Panc1 (cell line): Measurements from ENCODE around the genes PURB and CCM2.

DNA sequence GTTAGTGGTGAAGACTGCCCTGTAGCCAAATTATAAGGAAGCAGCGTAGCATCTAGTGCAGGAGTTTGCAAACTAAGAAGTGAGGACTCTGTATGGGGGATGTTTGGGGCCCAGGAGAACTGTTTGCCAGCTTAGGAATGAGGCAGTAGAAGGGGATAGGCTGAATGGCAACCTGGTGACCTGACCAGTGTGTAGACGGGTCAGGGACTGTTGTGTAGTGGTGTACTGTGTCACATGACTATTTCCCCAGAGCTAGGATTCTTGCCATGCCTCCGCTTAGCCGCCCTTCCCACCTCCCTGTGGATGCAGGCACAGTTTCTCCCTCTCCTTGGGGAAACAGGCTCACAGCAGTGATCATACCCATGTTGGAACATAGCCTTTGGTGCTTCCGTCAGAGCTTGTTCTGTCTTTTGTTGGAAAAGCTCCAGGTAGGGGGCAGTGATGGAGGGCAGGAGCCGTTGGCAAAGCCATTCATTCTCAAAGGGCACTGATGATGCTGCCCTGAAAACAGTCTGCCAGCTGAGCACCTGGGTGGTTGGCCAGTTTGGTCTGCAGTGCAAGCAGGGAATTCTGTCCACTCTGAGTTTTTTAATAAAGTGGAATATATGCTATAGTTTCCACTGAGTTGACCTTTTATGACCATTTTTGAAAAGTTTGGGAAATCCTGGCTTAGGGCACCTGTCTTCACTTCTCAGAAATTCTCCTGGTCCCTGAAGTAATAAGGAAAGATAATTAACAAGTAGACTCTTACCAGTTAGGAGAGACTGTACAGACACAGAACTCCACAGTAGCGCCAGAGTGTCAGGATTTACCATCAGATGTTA is 44.4 kb downstream of the OGDH start:
- RRBS, 2 experiments = no CpG with 5 or more reads among the region's 7 CpGs

DNA sequence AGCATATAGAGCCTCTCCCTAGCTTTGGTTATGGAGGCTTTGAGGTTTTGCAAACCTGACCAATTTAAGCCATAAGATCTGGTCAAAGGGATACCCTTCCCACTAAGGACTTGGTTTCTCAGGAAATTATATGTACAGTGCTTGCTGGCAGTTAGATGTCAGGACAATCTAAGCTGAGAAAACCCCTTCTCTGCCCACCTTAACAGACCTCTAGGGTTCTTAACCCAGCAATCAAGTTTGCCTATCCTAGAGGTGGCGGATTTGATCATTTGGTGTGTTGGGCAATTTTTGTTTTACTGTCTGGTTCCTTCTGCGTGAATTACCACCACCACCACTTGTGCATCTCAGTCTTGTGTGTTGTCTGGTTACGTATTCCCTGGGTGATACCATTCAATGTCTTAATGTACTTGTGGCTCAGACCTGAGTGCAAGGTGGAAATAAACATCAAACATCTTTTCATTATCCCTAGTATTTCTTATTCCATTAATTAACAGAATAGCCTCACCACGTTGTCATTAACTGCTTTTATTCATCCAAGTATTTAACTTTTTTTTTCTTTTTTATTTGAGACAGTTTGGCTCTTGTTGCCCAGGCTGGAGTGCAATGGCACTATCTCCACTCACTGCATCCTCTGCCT is 6.3 kb downstream of the PPIA start:
- RRBS, 2 experiments = no CpG with 5 or more reads among the region's 4 CpGs

- RRBS, 2 experiments = no CpG with 5 or more reads among the region's 21 CpGs
Measured at GRCh38 chr7:44846285-44846925, 1.5 kb downstream of the H2AZ2 start.

DNA sequence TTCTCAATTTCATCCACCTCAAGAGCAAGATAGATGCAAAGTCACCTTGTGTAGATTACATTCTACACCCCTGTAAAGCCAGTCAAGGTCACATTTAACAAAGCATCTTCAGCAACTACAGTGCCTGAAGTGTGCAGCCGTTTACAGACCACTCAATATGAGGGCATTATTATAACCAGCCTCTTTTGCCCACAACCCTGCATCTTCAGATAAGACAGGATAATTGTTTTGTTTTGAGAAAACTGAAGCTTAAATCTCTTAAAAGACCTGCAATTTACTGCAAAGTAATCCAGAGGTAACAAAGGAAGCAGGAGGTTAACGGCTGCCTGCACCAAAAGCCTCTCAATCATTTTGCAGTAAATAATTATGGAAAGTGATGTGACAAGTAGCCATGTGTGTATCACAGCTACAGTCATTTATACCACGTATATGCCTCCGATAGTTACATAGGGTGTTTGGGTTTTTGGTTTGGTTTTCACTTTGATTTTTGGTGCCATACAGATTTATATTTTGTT is 4.8 kb downstream of the PURB start:
- RRBS, 2 experiments = no CpG with 5 or more reads among the region's 4 CpGs

- RRBS, 2 experiments = under 1 to 5% methylated on average over 37 to 40 of the region's 86 CpGs
Measured at GRCh38 chr7:44885327-44886426, at the start of gene PURB. Gene PURB (minus strand): TSS chr7:44885530.

DNA sequence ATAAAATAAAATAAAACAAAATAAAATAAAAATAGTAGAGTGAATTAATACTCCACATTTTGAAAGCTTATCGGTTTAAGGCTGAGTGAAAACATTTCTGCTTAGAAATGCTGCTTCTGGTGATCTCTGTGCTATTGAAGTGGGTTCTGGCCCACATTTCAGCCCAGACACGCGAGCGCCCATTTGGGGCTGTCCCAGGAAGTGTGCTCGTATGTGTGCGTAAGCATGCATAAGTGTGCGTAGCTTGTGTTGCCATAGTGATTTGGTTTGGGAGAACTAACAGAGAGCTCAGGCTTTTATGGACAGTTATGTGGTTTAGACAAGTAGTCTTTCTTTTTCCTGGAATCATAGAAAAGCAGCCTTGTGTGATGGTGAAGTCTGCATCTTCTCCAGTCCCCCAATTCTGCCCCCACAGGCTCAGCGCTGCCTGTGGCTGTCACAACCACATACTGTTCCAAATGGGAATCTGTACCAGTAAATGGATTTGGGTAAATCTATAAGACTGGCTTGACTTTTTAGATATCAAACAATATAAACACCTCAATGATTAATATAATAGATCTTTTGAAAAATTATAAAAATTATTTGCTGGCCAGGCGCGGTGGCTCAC is 29.8 kb upstream of the PURB start:
- RRBS, 2 experiments = no CpG with 5 or more reads among the region's 10 CpGs

DNA sequence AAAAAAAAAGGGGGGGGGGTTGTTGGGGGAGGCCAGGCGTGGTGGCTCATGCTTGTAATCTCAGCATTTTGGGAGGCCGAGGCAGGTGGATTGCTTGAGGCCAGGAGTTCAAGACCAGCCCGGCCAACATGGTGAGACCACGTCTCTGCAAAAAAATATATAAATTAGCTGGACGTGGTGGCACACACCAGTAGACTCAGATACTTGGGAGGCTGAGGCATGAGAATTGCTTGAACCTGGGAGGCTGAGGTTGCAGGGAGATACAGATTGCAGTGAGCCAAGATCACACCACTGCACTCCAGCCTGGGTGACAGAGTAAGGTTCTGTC is 22.1 kb downstream of the MYO1G start:
- RRBS, 2 experiments = no CpG with 5 or more reads among the region's 5 CpGs

GRCh38 chr7:44967872-44968417 is 10.9 kb downstream of the MYO1G start:
- RRBS, 2 experiments = no CpG with 5 or more reads among the region's 9 CpGs

DNA sequence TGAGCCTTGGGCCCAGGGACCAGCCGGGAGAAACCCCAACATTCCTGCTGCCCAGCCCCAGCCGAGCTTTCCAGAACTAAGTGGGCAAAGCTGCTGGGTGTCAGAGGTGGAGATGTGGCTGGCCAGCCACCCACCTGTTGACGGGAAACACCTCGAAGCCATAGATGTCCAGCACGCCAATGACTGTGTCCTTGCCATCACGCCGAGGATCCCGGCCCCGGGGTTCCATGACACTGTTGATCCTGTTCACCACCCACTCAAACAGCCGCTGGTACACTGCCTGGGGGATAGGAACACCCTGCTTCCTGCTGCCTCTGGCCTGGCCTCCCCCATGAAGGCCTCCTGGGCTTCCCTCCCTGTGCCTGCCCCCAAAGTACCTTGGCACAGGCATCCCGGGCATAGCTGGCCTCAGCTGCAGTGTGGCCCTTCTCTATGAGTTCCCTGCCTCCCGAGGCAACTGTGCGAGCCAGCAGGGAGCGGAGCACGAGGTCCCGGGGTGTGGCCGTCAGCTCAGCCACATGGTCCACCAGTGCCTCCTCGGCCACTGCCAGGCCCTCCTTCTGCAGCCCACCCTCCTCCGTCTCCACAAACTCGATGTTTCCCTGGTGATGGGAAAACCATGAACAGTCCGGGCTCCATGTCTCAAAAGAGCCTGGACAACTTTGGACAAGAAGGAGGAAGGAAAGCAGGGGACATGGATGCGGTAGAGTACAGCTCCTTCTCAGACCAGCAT is 8.2 kb downstream of the MYO1G start:
- RRBS, 2 experiments = 67 to 75% methylated on average over 5 to 6 of the region's 22 CpGs

DNA sequence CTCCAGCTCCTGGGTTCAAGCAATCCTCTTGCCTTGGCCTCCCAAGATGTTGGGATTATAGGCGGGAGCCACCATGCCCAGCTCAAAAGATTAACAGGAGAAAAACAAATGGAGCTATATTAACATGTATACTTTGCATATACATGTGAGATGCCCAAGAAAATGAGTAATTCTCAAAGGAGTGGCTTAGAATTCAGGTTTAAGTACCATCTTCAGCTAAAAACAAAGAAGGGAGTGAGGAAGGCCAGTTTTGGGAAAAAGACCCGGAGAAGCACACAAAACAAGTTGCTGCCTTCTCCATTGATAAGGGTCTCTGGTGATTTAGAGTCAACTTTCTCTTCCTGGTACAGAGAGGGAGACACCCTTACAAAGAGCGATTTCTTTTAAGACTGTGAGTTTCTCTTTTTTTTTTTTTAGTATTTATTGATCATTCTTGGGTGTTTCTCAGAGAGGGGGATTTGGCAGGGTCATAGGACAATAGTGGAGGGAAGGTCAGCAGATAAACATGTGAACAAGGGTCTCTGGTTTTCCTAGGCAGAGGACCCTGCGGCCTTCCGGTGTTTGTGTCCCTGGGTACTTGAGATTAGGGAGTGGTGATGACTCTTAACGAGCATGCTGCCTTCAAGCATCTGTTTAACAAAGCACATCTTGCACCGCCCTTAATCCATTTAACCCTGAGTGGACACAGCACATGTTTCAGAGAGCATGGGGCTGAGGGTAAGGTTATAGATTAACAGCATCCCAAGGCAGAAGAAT is 8.2 kb upstream of the CCM2 start:
- RRBS, 2 experiments = no CpG with 5 or more reads among the region's 7 CpGs

GRCh38 chr7:45000060-45000946 is at the start of gene CCM2:
Gene CCM2 (plus strand): TSS chr7:45000201.
- RRBS, 2 experiments = 1 to 6% methylated on average over 25 of the region's 78 CpGs

- RRBS, 2 experiments = no CpG with 5 or more reads among the region's 2 CpGs
Measured at GRCh38 chr7:45046225-45046766, 42.5 kb downstream of the NACAD start.

GRCh38 chr7:45098973-45099767 is 10.4 kb upstream of the NACAD start:
- RRBS, 2 experiments = no CpG with 5 or more reads among the region's 10 CpGs

DNA sequence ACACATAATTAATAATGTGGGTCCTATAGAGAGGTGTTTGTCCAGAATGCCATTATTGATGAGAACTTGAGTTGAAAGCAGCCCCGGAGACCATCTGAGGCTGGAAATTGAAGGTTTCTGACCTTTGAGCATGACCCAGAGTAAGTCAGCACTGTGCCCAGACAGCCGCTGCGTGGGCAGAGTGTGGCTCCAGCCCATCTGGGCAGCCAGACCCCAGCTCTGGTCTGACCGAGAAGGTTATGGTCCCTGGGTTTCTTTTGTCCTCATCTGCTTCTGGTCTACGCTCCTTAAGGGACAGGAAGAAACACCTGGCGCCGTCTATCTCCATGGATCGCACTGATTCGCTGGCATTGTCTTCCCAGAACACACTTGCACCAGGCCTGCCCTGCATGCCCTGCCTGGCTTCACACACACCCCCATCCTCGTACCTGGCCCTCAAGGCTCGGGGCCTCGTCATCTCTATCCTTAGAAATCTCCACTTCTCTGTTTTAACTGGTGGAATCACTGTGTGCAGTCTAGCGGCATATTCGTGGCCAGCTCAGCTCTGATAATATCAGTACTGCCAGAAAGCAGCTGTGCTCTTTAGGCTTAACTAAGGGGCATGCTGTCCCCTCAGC is 127.6 kb downstream of the ADCY1 start:
- RRBS, 2 experiments = no CpG with 5 or more reads among the region's 14 CpGs

DNA sequence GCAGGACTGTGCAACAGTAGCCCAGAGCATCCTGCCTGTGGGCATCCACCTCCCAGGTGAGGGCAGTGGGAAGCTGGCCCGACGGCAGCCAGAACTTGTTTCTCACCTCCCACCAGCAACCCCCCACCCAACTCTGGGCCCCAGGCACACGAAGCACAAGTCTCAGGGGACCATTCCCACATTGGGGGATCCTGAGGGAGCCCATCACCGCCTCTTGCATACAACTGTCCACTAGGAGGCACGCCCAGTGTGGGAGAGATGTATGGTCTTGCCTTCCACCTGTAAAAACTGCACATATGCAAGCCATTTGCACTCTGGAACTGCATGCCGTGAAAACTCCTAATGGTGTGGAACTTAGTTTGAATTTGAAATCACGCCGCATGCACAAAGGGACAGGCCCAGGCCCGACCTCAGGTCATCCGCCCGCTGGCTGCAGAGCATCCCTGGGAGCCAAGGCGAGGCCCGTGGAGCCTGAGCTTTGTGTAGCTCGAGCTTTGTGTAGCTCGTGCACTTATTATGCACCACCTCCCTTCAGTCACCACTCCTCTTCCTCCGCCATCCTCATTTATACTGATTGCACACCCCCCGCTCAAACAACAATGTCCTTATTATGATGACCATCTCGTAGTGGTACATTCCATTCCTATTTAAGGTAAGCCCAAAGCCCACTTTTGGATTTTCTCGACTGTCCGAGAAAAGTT is 147.9 kb downstream of the ADCY1 start:
- RRBS, 2 experiments = no CpG with 5 or more reads among the region's 20 CpGs

DNA sequence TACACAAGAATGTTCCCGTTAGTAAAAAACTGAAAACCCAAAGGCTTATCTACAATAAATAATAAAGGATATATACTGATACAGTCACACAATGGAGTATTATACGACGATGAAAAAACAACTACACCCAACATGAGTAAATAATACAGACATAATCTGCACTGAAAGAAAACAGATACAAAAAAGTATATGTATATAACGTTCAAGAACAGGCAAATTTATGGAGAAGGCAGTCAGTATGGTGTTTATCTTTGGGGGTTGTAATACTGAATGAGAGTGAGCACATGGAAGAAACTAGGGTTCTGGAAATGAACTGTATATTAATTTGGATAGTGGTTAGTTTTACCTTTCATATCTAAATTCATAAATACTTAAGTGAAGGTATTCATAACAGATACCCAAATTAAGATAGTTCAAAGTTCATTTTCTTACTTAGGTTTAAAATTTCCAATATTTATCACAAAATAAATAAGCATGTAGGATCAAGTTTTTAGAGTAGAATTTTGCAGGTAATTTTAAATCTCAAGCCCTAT is 109.0 kb downstream of the CCDC201 start:
- RRBS, 2 experiments = no CpG with 5 or more reads among the region's 4 CpGs

- RRBS, 2 experiments = no CpG with 5 or more reads among the region's 2 CpGs
Measured at GRCh38 chr7:46461148-46461573, 540.1 kb upstream of the IGFBP3 start.

DNA sequence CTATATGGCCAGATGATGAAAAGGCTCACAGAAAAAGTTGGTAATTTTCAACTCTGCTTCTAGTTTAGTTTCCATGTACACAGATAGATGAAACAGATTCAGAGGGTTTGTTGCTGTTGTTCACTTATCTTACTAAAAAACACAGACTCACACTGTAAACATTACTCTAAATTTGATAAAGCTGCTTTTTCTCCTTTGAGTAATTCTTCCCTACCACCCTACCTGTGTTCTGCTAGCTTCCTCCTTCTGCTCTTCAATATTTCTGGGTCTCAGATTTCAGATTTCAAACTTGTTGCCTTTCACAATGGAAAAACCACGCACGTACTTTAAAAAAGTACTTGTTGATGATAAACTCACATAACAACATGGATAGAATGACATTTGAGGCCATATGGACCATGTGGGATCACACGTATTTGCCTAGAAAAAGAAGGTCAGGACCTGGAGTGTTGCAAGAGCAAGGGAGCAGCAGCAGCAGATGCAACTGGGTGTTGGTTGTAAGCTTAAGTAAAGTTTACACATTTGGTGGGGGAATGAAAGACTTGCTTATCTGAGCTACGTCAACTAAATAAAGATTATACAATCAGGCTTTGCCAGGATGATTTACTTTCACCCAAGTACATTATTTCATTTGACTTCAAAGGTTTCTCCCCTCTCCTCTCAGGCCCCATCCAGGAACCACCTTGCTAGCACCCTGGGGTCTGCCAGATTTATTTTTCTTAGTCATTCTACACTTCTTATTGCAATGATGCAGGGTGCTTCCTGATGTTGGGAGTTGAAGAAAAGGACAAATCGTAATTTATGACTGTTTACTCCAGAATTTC is 591.7 kb upstream of the IGFBP3 start:
- RRBS, 2 experiments = no CpG with 5 or more reads among the region's 5 CpGs

- RRBS, 2 experiments = no CpG with 5 or more reads among the region's 3 CpGs
Measured at GRCh38 chr7:46695002-46695641, 774.0 kb upstream of the IGFBP3 start.

GRCh38 chr7:47301514-47302072 is 280.3 kb downstream of the TNS3 start:
- RRBS, 2 experiments = no CpG with 5 or more reads among the region's 3 CpGs